ENCODE data around the genes PLA2G12A and LRIT3.

DNA sequence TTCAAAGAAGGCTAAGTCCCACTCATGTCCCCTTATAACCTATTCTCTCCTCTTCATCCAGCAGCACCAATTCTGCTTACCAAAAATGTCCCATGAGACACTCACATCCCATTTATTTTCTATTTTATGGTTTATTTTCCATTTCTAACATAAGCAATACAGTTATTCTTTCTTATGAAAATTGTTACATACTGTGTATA, 200.3 kb upstream of the DKK2 start:
- RAMPAGE, long total RNA: no peak
CAGE:
- cytosol, long polyA minus RNA: no peak
- cytosol, long polyA plus RNA: no peak
- long polyA plus RNA: no peak
- nucleolus, long total RNA: no peak
- nucleus, long polyA plus RNA: no peak
- nucleus, long total RNA: no peak

DNA sequence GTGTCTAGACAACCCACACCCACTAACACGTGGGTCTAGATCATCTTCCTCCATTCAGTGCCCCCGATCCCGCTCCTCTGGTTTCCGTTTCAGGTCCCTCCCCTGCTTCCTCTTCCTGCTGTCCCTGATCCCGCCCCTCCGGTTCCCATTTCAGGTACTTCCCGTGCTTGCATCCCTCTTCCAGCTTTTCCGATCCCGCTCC, 339.0 kb downstream of the PAPSS1 start:
- RAMPAGE, long total RNA: no peak
- RRBS, 2 experiments: 49 to 64% methylated on average over 4 of the region's 9 CpGs
CAGE:
- cytosol, long polyA minus RNA: no peak
- cytosol, long polyA plus RNA: no peak
- long polyA plus RNA: no peak
- nucleolus, long total RNA: no peak
- nucleus, long polyA plus RNA: no peak
- nucleus, long total RNA: no peak

GRCh38 chr4:107646577-107646776, 73.6 kb downstream of the PAPSS1 start:
- RAMPAGE, long total RNA: no peak
- RRBS, 2 experiments: no CpG with 5 or more reads among the region's 2 CpGs
CAGE:
- cytosol, long polyA minus RNA: no peak
- cytosol, long polyA plus RNA: no peak
- long polyA plus RNA: no peak
- nucleolus, long total RNA: no peak
- nucleus, long polyA plus RNA: no peak
- nucleus, long total RNA: no peak

GRCh38 chr4:107737083-107737517, 17.1 kb upstream of the PAPSS1 start:
- RAMPAGE, long total RNA: no peak
- RRBS, 2 experiments: no CpG with 5 or more reads among the region's 5 CpGs
CAGE:
- cytosol, long polyA minus RNA: no peak
- cytosol, long polyA plus RNA: no peak
- long polyA plus RNA: no peak
- nucleolus, long total RNA: no peak
- nucleus, long polyA plus RNA: no peak
- nucleus, long total RNA: no peak

- RAMPAGE, long total RNA: no peak
- RRBS, 2 experiments: no CpG with 5 or more reads among the region's 4 CpGs
CAGE:
- cytosol, long polyA minus RNA: no peak
- cytosol, long polyA plus RNA: no peak
- long polyA plus RNA: no peak
- nucleolus, long total RNA: no peak
- nucleus, long polyA plus RNA: no peak
- nucleus, long total RNA: no peak
Measured at GRCh38 chr4:107977533-107977915, 12.2 kb upstream of the HADH start.

- RAMPAGE, long total RNA: no peak
- RRBS, 2 experiments: under 1 to 2% methylated on average over 14 of the region's 57 CpGs
CAGE:
- cytosol, long polyA minus RNA: no peak
- cytosol, long polyA plus RNA: no peak
- long polyA plus RNA: no peak
- nucleolus, long total RNA: no peak
- nucleus, long polyA plus RNA: no peak
- nucleus, long total RNA: no peak
Measured at GRCh38 chr4:107989955-107990855, 516 bp downstream of the HADH start.

- RAMPAGE, long total RNA: no peak
- RRBS, 2 experiments: 3 to 8% methylated on average over 7 of the region's 28 CpGs
CAGE:
- cytosol, long polyA minus RNA: no peak
- cytosol, long polyA plus RNA: no peak
- long polyA plus RNA: no peak
- nucleolus, long total RNA: no peak
- nucleus, long polyA plus RNA: no peak
- nucleus, long total RNA: no peak
Measured at GRCh38 chr4:108171195-108171829, 2.6 kb upstream of the LEF1 start.

DNA sequence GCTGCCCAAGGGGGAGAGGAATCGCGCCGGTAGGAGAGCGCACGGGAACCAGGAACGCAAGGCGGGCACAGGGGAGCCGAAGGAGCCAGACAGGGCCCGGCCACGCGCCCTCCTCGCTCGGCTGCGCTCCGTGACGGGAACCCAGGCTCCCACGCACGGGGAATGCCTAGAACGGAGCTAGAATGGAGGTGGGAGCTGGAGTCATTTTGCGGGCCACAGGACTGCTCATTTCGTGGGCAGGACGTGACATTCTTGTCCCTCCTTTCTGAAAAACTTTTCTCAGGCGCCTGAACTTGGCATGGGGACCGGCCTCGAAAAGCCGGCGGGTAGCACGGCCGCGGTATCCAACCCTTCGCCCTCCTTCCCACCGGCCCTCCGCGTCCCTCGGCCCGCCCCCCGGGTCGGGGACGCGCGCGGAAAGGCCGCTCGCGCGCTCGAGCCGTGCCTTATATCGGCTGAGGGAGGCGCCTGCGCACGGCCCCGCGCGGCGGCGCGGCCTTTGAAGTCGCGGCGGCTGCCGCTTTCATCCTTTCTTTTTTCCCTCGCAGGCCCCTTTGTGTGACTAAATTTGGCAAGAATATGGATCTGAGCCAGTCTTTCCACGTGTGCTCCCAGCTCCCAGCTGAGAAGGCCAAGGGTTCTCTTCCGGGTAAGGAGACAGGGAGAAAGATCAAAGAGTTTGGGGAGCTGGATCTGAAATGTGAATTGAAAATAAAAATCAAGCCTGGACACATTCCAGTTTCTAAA, 4.3 kb upstream of the LEF1 start:
- RAMPAGE, long total RNA: no peak
- RRBS, 2 experiments: 3 to 5% methylated on average over 13 to 23 of the region's 65 CpGs
CAGE:
- cytosol, long polyA minus RNA: no peak
- cytosol, long polyA plus RNA: no peak
- long polyA plus RNA: no peak
- nucleolus, long total RNA: no peak
- nucleus, long polyA plus RNA: no peak
- nucleus, long total RNA: no peak

GRCh38 chr4:108527809-108528159, 92.6 kb upstream of the RPL34 start:
- RAMPAGE, long total RNA: no peak
- RRBS, 2 experiments: no CpG with 5 or more reads among the region's 2 CpGs
CAGE:
- cytosol, long polyA minus RNA: no peak
- cytosol, long polyA plus RNA: no peak
- long polyA plus RNA: no peak
- nucleolus, long total RNA: no peak
- nucleus, long polyA plus RNA: no peak
- nucleus, long total RNA: no peak

GRCh38 chr4:109462793-109463713, 29.4 kb downstream of the SEC24B start:
- RAMPAGE, long total RNA: no peak
- RRBS, 2 experiments: no CpG with 5 or more reads among the region's 11 CpGs
CAGE:
- cytosol, long polyA minus RNA: start-site peak on the plus strand at chr4:109463515-109463526, 40 reads
- cytosol, long polyA plus RNA: no peak
- long polyA plus RNA: no peak
- nucleolus, long total RNA: no peak
- nucleus, long polyA plus RNA: no peak
- nucleus, long total RNA: no peak

DNA sequence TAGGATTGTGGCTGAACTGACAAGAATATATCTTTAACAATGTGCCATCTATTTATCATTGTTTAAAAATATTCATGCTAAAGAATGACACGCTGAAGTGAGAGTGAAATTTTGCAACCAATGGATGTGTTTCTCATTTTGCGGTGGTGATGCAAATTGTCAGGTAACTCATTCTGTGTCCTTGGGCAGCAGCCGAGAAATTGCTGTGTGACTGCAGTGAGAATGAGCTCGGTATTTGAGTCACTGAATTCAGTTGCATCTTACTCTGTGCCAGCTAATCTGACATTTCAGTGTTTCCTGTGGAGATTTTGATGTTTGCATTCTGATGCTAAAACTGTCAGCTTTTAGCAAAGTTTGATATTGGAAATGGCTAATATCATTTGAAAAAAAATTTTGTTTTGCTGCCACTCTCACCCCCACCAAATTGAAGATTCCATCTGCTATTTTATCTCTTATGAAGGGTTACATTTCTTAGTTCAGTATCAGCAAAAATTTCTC, 28.2 kb downstream of the MCUB start:
- RAMPAGE, long total RNA: no peak
- RRBS, 2 experiments: no CpG with 5 or more reads among the region's 4 CpGs
CAGE:
- cytosol, long polyA minus RNA: no peak
- cytosol, long polyA plus RNA: no peak
- long polyA plus RNA: no peak
- nucleolus, long total RNA: no peak
- nucleus, long polyA plus RNA: no peak
- nucleus, long total RNA: no peak

GRCh38 chr4:109729386-109730356, at the start of gene PLA2G12A:
Gene PLA2G12A (minus strand): TSS chr4:109730070.
- RAMPAGE, long total RNA: start-site peak on the minus strand at chr4:109730065-109730086, 20 and 39 reads in 2 replicates
- RRBS, 2 experiments: under 1 to 2% methylated on average over 9 to 19 of the region's 88 CpGs
CAGE:
- cytosol, long polyA minus RNA: start-site peak on the minus strand at chr4:109730039-109730054, 100 reads
- cytosol, long polyA plus RNA: start-site peak on the minus strand at chr4:109729967-109730070, 262 and 249 reads in 2 replicates
- long polyA plus RNA: start-site peak on the minus strand at chr4:109730020-109730086, 118 and 288 reads in 2 replicates
- nucleolus, long total RNA: no peak
- nucleus, long polyA plus RNA: start-site peak on the minus strand at chr4:109729954-109730070, 142 and 248 reads in 2 replicates
- nucleus, long total RNA: no peak

GRCh38 chr4:109814705-109815144, 837 bp upstream of the GAR1 start:
- RAMPAGE, long total RNA: no peak
- RRBS, 2 experiments: no CpG with 5 or more reads among the region's 6 CpGs
CAGE:
- cytosol, long polyA minus RNA: no peak
- cytosol, long polyA plus RNA: no peak
- long polyA plus RNA: no peak
- nucleolus, long total RNA: no peak
- nucleus, long polyA plus RNA: no peak
- nucleus, long total RNA: no peak

GRCh38 chr4:109847675-109848273, at the start of gene LRIT3:
Gene LRIT3 (plus strand): TSS chr4:109848107.
- RAMPAGE, long total RNA: no peak
- RRBS, 2 experiments: no CpG with 5 or more reads among the region's 4 CpGs
CAGE:
- cytosol, long polyA minus RNA: no peak
- cytosol, long polyA plus RNA: no peak
- long polyA plus RNA: no peak
- nucleolus, long total RNA: no peak
- nucleus, long polyA plus RNA: no peak
- nucleus, long total RNA: no peak

DNA sequence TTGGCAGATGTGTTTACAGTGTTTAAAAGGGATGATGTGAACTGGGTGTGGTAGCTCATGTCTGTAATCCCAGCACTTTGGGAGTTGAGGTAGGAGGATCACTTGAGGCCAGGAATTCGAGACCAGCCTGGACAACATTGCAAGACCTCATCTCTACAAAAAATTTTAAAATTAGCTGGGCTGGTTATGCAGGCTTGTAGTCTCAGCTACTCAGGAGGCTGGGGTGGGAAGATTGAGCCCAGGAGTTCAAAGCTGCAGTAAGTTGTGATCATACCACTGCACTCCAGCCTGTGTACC, 63.8 kb downstream of the ELOVL6 start:
- RAMPAGE, long total RNA: no peak
- RRBS, 2 experiments: no CpG with 5 or more reads among the region's 1 CpG
CAGE:
- cytosol, long polyA minus RNA: no peak
- cytosol, long polyA plus RNA: no peak
- long polyA plus RNA: no peak
- nucleolus, long total RNA: no peak
- nucleus, long polyA plus RNA: no peak
- nucleus, long total RNA: no peak

GRCh38 chr4:110479879-110480541, 4.1 kb downstream of the ENPEP start:
- RAMPAGE, long total RNA: no peak
- RRBS, 2 experiments: no CpG with 5 or more reads among the region's 7 CpGs
CAGE:
- cytosol, long polyA minus RNA: no peak
- cytosol, long polyA plus RNA: no peak
- long polyA plus RNA: no peak
- nucleolus, long total RNA: no peak
- nucleus, long polyA plus RNA: no peak
- nucleus, long total RNA: no peak

GRCh38 chr4:110619177-110620120, 3.4 kb downstream of the PITX2 start:
- RAMPAGE, long total RNA: no peak
- RRBS, 2 experiments: 50 to 73% methylated on average over 2 to 6 of the region's 48 CpGs
CAGE:
- cytosol, long polyA minus RNA: no peak
- cytosol, long polyA plus RNA: no peak
- long polyA plus RNA: no peak
- nucleolus, long total RNA: no peak
- nucleus, long polyA plus RNA: no peak
- nucleus, long total RNA: no peak

DNA sequence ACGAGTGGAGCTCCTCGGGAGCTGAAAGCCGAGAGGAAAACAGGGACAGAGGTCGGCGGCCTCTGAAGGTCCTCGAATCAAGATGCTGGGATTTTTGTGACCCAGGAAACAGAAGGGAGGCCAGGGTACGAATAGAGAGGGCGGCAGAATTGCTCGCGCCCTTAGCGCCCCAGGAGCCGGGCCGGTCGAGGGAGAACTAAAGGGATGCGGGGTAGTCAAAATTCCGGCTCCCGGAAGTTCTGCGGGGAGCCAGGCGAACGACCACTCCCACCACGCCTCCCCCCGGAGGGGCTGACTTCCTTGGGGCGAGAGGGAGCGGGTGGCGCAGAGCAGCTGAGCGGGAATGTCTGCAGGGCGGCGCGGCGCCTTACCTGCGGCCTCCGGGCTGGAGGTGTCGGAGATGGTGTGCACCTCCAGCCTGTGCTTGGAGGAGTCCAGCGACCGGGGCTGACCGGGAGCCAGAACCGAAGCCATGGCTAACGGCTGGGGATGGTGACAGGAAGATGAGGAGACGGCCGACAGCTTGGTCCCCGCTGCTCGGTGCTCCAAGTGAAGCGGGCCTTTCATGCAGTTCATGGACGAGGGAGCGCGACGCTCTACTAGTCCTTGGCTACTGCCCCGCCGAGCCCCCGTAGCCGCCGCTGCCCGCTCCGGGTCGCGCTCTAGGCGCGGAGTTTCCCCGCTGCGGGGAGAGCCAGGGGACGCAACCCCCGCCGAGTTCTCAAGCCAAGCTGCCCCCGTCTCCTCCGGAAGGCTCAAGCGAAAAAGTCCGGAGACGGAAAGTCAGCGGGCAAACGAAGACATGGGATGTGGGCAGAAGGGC, 781 bp downstream of the PITX2 start:
- RAMPAGE, long total RNA: no peak
- RRBS, 2 experiments: 19 to 58% methylated on average over 22 to 27 of the region's 70 CpGs
CAGE:
- cytosol, long polyA minus RNA: no peak
- cytosol, long polyA plus RNA: no peak
- long polyA plus RNA: no peak
- nucleolus, long total RNA: no peak
- nucleus, long polyA plus RNA: no peak
- nucleus, long total RNA: no peak

DNA sequence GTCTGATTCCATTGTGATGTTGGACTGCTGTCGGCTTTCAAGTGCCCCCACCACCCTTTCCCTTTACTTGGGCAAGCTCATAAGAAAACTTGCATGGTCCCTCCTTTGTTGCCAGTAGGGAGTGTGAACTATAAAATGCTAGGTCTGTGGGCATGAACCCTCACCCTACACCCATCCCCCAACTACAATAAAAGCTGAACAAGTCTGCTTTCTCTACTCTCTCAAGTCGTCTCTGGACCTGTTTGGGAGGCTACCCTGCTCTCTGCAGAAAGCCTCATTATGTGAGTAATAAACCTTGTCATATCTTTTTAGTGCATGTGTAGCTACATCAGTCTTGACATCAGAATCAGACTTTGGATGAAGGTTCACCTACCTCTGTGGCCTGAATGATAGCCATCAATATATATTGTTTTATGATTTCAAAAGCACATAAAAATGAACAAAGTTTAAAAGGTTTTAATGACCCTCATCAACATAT, 155.4 kb upstream of the FAM241A start:
- RAMPAGE, long total RNA: no peak
- RRBS, 2 experiments: no CpG with 5 or more reads among the region's 2 CpGs
CAGE:
- cytosol, long polyA minus RNA: no peak
- cytosol, long polyA plus RNA: no peak
- long polyA plus RNA: no peak
- nucleolus, long total RNA: no peak
- nucleus, long polyA plus RNA: no peak
- nucleus, long total RNA: no peak

DNA sequence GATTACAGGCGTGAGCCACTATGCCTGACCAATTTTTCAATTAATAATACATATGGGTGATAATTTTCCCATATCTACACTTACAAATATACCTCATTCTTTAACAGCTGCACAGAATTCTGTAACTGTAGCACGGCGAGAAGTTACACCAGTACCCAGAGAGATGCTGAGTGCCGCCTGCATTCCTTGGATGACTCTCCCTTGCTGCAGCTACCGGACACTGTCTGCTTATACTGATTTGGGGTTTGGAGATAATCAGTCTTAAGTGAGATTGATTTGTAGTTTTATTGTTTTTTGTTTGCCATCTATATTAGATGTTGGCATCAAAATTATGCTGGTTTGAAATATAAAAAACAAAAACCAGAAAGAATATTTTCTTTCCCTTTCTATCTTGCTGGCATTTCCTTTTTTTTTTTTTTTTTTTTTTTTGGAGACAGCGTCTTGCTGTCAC, 5.7 kb downstream of the TIFA start:
- RAMPAGE, long total RNA: no peak
- RRBS, 2 experiments: no CpG with 5 or more reads among the region's 6 CpGs
CAGE:
- cytosol, long polyA minus RNA: no peak
- cytosol, long polyA plus RNA: no peak
- long polyA plus RNA: no peak
- nucleolus, long total RNA: no peak
- nucleus, long polyA plus RNA: no peak
- nucleus, long total RNA: no peak